NALM6 (cell line): ENCODE measurements around a stretch of chr7.

- PRO-cap = no peak
Observed at GRCh38 chr7:2644454-2644956, 12.7 kb downstream of the TTYH3 start.

GRCh38 chr7:2730915-2731576 is 43.0 kb downstream of the AMZ1 start:
- PRO-cap = no peak

GRCh38 chr7:2757517-2758694 is 69.9 kb downstream of the AMZ1 start:
- PRO-cap = no peak

GRCh38 chr7:2802613-2803075 is 41.5 kb downstream of the GNA12 start:
- PRO-cap = no peak

DNA sequence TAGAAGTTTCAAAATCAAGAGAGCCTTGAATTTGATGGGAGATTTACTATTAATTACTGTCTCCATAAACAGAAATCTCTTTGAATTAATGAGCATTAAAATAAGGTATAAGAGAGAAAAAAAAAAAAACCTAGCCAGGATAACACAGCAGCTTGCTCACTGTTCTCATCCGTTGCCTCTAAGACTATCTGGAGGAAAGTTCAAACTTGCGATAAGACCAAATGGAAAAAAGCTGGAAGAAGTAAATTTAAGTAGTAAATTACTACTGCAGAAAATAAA is 36.7 kb downstream of the GNA12 start:
- PRO-cap = no peak

- PRO-cap = bidirectional peak, plus-strand start at chr7:2873961, minus-strand start at chr7:2873829
Observed at GRCh38 chr7:2873658-2874301, 29.7 kb upstream of the GNA12 start.

GRCh38 chr7:2894462-2895056 is 50.5 kb upstream of the GNA12 start:
- PRO-cap = bidirectional peak, plus-strand start at chr7:2894879, minus-strand start at chr7:2894648

- PRO-cap = no peak
Observed at GRCh38 chr7:2980300-2981126, 63.2 kb downstream of the CARD11 start.

DNA sequence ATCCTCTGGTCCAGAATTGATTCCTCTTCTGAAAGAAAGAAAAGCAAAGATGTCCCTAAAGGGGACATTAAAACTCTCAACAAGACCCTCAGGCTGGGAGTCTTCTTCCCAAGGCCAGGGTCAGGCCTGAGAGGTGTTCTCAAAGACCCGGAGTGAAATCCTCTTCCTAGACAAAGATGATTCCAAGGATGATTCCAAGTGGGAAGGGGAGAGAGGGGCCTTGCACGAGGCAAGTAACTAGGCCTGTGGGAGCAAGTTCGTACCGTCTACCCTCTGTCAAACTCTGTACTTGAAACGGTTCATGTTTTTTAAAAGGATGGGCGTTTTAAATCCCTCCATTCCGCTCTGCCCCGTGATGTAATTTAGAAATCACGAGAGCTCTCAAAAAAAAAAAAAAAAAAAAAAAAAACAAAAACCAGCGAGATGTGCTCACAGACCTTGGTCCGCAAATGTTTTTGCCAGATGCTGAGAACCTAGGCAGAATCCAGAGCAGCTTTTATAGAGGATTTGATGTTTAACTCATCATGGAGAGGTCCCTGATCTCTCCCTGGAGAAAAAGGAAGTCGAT is 114.6 kb upstream of the CARD11 start:
- PRO-cap = no peak

GRCh38 chr7:3388587-3389223 is 87.7 kb downstream of the SDK1 start:
- PRO-cap = no peak

- PRO-cap = no peak
Observed at GRCh38 chr7:3659048-3659812, 358.2 kb downstream of the SDK1 start.

- PRO-cap = no peak
Observed at GRCh38 chr7:3972568-3972885, 671.5 kb downstream of the SDK1 start.

DNA sequence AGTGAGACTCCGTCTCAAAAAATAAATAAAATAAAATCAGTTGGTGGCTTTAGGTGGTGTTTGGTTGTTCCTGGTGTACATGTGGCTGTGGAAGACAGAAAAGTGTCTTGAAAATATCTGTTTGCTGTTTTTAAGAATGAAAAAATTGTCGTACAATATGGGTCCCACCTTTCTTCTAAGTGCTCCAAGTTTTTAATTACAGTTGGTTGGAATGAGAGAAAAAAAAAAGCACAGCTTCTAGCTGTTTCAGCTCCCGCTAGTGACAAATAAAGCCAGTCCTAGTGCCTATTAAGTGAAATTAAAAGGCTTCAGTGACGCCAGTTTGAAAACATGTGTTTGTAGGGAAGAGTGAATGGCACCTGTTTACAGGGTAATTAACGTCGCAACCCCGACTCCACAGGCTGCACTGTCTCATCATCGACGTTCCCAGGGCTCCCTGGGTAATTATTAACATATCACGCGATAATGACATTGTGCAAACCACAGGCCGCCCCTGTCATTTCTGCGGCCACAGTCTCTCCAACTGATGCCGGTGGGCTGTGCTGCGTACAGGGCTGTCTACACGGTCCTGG is 492.2 kb upstream of the FOXK1 start:
- PRO-cap = no peak

DNA sequence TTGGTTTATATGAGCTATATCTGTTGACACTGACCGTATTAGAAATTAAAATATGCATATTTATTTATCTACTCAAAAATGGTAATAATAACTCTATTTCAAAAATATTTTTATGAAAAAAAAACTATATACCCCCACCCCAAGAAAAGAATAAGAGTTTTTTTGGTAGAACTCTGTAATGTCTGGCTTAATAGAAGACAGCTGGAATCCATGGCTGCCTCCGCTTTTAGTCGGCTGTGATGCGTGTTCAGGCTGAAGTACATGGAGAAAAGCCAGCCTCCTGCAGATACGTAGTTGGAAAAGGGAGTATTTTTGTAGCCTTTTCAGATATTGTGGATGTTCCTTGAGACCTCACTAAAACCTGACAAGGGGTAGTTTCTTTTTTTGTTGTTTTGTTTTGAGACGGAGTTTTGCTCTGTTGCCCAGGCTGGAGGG is 9.9 kb downstream of the FOXK1 start:
- PRO-cap = no peak

- PRO-cap = no peak
Observed at GRCh38 chr7:4702869-4703462, 20.9 kb downstream of the FOXK1 start.

DNA sequence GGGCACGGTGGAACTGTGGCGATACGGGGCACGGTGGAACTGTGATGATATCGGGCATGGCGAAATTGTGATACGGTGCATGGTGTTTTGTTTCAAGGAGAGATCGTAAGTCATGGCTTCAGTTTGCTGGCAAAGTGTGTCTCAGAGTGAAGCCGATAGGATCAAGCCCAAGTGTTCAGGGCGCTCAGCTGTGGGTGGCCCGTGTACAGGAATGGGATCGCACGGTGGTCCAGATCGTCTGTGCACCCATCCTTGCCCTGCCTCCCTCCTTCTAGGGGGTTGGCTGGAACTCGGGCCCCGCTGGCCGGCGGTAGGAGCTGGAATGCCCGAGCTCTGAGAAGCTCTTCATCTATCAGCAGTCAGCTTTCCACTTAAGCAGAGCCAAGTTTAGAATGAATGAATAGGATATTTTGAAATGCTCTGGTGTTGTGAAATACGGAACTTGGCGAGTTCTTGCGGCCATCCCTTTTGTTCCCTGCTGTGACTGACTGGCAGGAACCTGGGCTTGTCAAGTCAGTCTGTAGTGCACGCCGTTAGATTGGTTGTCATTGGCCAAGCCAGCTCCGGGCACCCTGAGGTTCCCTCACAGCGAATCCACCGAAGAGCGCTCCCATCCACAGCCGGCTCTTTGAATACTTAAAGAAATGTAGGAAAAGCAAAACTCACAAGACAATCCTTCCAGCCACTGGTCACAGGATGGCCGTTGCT is 33.2 kb downstream of the FOXK1 start:
- PRO-cap = no peak

GRCh38 chr7:4742119-4742523 is 33.3 kb upstream of the AP5Z1 start:
- PRO-cap = no peak

DNA sequence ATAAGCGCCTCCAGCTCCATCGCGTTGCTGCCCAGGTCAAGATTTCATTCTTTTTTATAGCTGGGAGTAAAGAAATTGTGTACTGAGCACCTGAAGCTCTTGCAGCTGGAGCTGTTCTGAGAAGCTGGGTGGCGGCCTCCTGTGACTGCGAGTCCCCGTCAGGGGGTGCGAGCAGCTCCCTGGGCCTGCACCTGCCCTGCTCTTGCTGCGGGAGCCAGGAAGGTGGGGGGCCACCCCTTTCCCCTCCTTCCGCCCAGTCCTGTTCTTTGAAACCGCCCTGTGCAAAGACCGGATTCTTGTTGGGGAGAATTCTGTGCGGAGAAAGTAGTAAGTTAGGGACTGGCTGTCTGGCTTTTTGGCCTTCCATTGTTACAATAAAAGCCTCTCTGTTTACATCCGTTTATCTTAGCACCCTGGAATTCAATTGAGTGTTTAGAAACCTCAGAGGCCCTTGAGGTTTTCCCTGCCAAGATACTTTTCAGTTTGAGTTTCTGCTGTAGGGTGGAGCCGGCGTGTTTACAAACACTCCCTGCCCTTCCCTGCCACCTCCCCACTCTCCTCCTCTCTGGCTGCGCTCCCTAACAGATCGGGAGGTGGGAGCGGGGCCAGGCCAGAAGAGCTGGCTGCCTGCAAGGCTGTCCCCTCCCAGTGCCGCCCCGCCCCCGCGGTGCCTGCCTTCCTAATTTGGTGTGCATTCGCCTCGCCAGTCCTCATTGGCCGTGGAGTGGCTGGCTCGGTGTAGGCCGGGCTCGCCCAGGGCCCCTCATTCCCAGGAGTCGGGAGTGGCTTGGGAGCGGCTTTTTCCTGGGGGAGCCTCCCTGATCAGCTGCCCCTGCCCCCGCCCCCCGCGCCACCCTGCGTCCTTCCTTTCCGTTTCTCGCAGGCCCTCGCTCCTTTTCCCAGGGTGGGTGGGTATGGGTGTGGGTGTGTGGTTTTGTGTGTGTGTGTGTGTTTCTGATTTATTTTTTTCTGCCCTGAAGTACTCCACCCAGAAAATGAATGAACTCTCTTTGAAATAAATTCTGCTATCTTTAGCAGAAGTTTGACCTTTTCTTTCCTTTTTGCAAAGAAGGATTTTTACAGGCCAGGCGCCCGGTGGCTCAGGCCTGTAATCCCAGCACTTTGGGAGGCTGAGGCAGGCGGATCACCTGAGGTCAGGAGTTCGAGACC is 30.5 kb upstream of the AP5Z1 start:
- PRO-cap = bidirectional peak, plus-strand start at position 485 of the sequence, minus-strand start at position 376 of the sequence; bidirectional peak, plus-strand start at position 706 of the sequence, minus-strand start at position 580 of the sequence

- PRO-cap = no peak
Observed at GRCh38 chr7:5217731-5218532, 27.9 kb downstream of the WIPI2 start.

DNA sequence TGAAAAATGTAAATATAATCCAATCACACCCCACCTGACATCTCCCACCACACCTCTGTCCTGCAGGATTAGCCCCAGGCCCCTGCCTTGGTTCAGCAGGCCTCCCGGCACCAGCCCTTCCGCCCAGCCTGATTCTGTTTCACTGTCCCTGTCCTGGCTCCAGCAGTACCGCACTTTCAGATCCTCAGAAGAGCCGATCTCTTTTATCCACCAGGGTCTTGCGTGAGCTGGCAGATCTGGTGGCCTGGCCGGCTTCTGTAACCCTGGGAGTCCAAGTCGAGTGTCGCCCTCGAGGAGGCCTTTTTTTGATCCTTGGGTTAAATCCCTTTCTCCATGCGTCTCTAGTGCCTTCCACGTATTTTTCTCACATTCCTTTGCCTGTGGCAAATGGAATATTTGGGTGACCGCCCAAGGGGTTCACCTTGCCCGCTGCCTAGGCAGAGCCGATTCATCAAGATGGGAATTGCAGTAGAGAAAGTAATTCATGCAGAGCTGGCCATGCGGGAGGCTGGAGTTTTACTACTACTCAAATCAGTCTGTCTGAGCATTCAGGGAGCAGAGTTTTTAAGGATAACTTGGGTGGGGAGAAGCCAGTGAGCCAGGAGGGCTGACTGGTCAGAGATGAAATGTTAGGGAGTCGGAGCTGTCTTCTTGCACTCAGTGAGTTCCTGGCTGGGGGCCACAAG is 34.1 kb downstream of the WIPI2 start:
- PRO-cap = no peak